ENCODE results near the genes PRDM12 and QRFP.

DNA sequence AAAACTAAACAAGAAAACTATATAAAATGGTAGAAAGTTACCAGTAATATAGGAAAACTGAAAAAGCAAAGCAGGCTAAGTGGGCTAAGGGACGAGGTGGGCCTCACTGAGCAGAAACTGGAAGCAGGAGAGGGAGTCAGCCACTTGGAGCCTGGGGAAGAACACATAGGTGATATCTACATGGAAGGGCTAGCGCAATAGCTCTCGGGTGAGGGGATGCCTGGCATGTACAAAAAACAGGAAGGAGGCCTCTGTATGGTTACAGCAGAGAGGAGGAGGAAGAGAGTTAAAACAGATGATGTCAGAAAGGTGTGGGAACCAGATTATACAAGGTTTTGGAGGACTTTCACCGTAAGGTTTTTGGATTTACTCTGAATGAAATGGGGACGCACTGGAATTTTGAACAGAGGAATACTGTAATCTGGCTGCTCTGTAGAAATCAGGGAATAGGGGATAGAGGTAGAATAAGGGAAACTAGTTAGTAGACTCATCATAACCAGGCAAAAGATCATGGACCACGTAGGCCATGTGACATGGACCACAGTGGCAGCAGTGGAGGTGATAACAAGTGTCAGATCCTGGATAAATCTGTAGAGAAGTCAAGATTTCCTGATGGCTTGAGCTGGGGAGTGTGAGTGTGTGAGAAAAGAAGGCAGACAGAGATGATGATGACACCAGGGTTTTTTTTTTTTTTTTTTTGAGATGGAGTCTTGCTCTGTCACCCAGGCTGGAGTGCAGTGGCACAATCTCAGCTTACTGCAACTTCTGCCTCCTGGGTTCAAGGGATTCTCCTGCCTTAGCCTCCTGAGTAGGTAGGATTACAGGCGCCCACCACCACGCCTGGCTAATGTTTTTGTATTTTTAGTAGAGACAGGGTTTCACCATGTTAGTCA, 52.5 kb downstream of the FNBP1 start:
- RRBS, result no CpG with 5 or more reads among the region's 8 CpGs

GRCh38 chr9:130041570-130042830, 989 bp downstream of the FNBP1 start:
- RRBS, result 2% methylated on average over 48 of the region's 90 CpGs

DNA sequence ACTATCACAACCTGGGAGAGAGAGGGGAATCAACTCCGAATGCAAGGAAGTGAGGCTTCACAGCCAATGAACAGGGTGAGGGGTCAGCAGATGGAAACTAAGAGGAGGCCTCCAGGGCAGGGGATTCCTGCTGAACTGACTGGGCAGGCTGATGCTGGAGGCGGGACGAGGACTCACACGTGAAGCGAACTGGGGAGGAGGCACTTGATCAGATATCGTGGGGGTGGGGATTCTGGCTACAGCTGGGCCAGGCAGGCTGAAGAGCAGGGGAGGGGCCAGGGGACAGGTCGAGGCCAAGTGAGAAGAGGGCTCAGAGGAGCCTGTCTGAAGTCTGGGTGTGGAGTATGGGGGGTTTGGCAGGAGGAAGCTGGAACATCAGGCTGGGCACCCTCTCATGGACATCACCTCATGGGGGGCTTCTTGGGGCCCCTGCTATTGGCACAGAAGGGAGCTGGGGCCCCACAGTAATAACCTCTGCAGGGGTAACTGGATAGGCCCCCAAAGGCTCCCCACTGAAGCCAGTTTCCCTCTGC, 42.2 kb downstream of the NCS1 start:
- RRBS, result no CpG with 5 or more reads among the region's 7 CpGs

DNA sequence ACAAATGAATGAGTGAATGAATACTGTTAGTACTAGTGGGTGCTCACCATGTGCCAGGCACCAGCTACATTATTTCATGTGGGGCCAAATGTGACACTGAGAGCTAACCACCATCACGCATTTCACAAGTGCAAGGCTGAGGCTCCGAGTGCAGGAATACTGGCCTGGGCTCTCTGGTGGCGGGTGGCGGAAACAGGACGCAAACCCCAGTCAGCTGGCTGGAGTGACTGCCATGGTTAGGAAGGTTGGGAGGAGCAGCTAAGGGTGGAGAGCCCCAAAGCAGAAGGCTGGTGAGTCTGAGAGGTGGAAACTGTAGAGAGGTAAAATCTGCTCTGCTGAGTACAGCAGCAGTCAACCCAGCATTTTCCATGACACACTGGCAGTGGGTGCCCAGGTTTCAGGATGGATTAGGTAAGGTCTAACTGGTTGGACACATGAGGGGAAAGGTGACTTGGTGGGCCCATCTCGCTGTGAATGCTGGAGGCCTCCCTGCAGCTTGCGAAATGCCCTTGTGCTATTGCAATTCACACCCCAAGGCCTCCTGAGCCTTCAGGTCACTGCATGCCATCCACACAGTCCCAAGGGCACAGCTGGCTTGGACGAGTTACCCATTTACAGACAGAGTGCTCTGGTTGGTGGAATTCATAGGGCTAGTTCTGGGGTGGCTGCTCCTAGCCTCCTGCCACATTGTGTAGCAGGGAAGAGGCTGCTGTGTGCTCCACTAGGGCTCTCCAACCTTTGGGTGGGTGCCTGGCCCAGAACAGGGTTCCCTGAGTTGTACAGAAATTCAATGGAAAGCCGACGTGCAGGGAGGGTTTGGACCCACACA, 54.0 kb downstream of the ASS1 start:
- RRBS, result no CpG with 5 or more reads among the region's 10 CpGs

- RRBS, result no CpG with 5 or more reads among the region's 8 CpGs
These were observed 40.8 kb downstream of the FUBP3 start for GRCh38 chr9:130620157-130620601.

- RRBS, result no CpG with 5 or more reads among the region's 30 CpGs
These were observed at the start of gene PRDM12 for GRCh38 chr9:130664341-130664670. Gene PRDM12, plus strand, starts transcription at chr9:130664594.

- RRBS, result no CpG with 5 or more reads among the region's 9 CpGs
These were observed 10.6 kb downstream of the ABL1 start for GRCh38 chr9:130845549-130846153.

DNA sequence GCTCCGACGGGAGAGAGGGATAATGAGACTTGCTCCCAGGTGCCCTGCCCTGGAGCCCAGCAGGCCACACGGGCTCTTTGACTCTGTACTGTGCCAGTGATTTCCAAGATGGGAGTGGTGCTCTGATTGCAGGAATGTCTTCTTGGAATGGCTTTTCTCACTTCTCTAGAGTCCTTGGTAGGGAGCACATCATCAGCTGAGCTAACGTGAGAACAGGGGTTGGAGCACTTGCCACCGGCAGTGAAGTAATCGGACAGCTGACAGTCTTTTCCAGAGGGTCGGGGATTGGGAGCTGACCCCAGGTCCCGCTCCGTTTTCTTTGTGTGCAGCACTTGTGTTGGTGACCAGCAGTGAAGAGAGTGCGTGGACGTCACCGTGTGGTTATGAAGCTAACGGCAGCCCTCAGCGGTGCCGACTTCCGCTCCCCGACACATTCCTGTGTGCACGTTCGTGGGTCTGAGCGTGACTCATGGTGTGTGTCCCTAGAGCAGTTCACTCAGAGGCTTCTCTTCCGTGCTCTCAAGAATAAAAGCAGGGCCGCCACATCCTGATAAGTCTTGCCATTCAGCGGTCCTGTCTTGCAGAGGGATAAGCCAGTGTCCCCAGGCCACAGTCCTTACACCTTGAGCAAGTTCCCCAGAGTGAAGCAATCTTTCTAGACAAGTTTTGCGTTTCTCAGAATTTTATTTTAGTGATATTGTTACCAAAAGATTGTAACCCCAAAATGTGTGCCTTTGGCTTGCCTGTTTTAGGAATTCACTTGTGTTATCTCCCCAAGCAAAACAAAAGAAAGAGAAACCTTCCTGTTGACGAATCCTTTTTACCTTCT, 25.7 kb downstream of the ABL1 start:
- RRBS, result no CpG with 5 or more reads among the region's 25 CpGs

- RRBS, result no CpG with 5 or more reads among the region's 19 CpGs
These were observed 27.4 kb downstream of the ABL1 start for GRCh38 chr9:130862338-130862926.

GRCh38 chr9:130872337-130873656, 23.8 kb downstream of the QRFP start:
- RRBS, result 88% methylated on average over 6 of the region's 28 CpGs

GRCh38 chr9:130880394-130880917, 16.2 kb downstream of the QRFP start:
- RRBS, result no CpG with 5 or more reads among the region's 10 CpGs

DNA sequence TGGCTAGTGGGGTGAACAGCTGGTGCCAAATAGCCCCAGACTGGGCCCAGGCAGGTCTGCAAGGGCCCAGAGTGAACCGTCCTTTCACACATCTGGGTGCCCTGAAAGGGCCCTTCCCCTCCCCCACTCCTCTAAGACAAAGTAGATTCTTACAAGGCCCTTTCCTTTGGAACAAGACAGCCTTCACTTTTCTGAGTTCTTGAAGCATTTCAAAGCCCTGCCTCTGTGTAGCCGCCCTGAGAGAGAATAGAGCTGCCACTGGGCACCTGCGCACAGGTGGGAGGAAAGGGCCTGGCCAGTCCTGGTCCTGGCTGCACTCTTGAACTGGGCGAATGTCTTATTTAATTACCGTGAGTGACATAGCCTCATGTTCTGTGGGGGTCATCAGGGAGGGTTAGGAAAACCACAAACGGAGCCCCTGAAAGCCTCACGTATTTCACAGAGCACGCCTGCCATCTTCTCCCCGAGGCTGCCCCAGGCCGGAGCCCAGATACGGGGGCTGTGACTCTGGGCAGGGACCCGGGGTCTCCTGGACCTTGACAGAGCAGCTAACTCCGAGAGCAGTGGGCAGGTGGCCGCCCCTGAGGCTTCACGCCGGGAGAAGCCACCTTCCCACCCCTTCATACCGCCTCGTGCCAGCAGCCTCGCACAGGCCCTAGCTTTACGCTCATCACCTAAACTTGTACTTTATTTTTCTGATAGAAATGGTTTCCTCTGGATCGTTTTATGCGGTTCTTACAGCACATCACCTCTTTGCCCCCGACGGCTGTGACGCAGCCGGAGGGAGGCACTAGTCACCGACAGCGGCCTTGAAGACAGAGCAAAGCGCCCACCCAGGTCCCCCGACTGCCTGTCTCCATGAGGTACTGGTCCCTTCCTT, 9.8 kb downstream of the QRFP start:
- RRBS, result 90% methylated on average over 1 of the region's 30 CpGs

DNA sequence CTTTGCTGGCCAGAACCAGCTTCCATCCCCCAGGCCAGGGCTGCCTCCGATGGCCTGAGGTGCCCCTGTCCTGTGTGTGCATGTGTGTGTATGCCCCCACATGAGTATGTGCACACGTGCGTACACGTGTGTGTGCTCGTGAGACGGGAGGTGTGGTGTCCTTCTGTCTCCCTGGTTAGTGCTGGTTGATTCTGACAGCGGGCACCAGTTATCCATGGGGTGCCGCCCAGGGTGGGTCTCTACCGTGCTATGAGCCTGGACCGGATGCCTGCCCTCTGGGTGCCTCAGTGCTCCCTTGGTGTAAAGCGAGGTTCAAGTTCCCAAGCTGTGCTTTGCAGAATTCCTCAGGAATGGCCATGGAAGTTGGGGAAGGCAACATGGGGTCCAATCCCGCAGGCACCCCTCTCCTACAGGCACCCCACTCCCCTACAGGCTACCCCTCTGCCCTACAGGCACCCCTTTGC, at the start of gene QRFP:
TSS of gene QRFP (minus strand) at position 75 of the 464 bp plus-strand sequence.
- RRBS, result no CpG with 5 or more reads among the region's 12 CpGs

DNA sequence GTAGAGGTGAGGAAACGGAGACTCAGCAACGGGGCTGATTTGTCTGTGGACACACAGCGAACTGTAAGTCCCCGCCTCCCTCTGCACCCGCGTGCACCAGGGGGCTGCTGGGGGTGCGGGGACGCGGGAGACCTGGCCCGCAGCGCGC, 1.0 kb downstream of the FIBCD1 start:
- RRBS, result no CpG with 5 or more reads among the region's 12 CpGs

- RRBS, result no CpG with 5 or more reads among the region's 9 CpGs
These were observed 13.6 kb upstream of the AIF1L start for GRCh38 chr9:131082711-131083247.

DNA sequence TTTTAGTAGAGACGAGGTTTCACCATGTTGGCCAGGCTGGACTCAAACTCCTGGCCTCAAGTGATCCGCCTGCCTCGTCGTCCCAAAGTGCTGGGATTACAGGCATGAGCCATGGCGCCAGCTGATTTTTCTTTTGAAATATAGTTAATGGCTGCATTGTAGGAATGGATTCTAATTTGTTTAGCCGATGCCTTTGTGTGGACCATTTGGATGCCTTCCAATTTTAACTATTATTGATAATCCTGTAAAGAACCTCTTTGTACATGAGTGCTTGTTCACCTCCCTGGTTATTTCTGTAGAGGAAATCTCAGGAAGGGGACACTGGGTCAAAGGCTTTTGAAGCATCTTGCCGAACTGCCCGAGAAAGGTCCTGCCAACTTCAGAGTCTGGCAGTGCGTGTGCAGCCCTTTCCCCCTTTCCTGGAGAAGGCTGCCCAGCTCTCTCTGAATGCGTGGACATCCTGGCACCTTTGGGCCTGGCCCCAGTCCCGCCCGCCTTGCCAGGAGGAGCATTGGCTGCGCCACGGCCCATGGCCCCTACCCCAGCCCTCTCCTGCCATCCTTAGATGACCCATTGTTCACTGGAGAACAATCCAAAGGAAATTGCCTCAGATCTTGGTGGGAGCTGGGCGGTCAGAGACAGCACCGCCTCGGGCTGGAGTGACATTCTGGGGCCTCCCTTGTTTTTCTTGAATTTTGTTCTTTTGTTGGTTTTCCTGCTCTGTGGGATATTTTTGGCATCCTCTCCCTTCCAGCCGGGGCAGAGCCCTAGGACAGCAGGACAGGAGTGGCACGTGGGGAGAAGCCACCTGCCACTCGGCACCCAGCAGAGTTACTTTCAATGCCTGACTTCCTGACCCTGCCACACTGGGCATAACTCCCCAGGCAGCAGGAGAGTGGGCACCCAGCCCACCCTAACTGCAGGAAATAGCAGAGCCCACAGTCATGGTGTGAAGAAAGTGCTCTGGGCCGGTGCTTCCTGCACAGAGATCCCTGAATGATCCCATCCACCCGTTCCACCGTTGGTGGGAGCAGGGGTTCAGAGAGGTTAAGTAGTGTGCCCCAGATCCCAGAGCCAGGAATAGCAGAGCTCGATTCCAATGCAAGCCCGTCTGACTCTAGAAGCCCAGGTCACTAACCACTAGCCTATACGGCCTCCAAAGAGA, 8.6 kb upstream of the NUP214 start:
- RRBS, result no CpG with 5 or more reads among the region's 26 CpGs

- RRBS, result 18% methylated on average over 2 of the region's 24 CpGs
These were observed 37.8 kb downstream of the FAM78A start for GRCh38 chr9:131238356-131238984.

DNA sequence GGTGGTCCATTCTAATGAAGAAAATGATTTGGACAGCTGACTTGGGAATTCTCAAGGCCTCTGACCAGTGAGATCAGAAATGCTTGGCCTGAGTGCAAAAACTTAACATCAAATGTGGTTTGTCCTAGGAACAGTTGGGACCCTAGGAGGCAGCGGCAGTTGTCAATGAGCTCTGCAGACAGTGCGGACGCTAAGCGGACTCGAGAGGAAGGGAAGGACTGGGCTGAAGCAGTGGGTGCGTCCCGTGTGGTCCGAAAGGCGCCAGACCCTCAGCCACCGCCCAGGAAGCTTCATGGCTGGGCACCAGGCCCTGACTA, 43.7 kb upstream of the POMT1 start:
- RRBS, result no CpG with 5 or more reads among the region's 10 CpGs

DNA sequence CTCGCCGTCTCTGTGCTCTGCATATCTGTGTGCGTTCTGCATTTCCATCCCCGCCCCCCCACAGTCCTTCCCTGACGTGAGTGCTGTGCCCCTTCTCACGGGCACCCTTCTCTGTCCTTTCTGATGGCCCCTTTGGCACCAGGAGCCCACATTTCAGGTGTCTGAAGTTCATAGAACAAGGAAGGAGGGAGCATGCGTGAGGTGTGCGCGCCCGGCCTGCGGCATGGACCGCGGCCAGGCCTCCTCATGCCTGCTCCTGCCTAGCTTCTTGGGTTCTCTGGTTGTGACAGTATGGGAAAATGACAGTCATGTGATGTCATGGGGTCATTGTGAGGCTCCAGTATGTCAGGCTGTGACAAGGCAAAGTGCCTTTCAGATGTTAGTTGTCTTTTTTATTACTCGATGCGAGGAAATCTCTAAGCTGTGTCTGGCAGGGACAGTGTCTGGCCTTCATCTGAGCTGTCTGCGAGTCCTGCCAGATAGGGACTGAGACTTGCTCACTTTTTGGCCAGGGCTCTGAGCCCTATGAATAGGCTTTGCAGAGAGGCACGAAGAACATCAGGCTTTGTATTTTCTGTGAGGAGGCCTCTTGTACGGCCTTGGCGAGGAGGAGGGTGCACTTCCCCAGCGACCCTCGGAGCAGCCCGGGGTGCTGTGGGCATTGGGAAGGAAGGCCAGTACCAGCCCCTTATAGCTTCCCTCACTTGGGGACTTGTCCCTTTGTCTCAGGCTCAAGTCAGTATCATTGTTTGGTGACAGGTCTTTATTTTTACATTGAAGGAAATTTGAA, 13.2 kb downstream of the UCK1 start:
- RRBS, result no CpG with 5 or more reads among the region's 22 CpGs